Cerebral cortex (tissue), 2 donors: ENCODE measurements around a stretch of chr13.

DNA sequence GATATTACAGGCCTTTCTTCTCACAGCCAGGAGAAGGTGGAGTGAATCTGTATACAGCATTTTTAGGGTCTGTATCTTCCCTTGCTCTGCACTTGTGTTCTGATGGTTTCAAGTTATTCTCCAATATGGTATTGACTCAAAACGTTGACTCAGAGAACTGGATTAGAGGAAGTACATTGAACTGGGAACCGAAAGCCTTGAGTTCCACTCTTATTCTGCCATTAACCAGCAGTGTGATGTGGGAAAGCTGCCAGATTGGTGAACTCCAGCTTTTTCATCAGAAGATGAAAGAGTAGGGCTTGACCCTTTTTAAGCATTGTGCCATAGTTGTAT is 167.7 kb downstream of the SPRY2 start:
- PRO-cap, 2 experiments: no peak in any of the 2 experiments

DNA sequence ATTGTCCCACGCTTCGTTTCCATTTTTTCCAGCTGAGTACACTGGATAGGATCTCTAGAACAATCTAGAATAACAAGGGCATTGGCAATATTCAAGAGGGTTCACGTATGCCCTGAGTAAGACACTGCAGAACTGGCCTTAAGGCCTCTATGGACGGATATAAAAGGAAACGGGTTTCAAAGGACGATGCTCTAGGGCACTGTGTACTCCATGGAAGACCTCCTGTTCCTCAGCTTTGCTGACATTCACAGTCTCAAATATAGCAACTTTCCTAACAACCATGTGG is 37.8 kb downstream of the SPRY2 start:
- PRO-cap, 2 experiments: no peak in any of the 2 experiments

DNA sequence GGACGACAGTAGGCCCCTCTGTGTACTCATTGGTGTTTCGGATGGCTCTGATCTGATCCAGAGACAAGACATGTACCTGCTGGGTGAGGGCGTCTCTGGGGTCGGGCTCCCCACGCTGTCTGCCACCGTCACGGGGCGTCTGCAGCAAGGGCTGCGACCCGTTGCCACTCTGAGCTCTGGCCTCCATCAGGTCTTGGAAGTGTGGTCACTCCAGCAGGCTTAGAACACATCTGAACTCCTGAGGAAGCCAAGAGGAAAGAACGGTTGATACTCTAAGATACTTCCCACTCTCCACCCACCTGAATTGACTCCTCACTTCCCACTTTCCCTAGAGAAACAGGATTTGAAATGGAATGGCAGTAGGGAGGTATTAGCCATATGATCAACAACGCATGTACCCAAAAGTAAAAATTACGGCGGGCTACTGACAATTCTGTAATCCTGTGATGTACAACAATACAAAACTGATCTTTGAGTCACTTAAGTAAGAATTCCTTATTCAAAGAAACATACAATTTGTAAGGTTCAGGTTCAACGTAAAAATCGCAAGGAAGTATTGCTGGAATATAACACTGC is 3.3 kb downstream of the SPRY2 start:
- PRO-cap, 2 experiments: peak in 1 of 2 experiments; most common plus-strand start position 186 of the sequence (in 1); most common minus-strand start position 171 of the sequence (in 1)

- PRO-cap, 2 experiments: peak in 1 of 2 experiments; most common plus-strand start chr13:84944760 (in 1)
Measured at GRCh38 chr13:84944678-84944968, 854.6 kb downstream of the SLITRK6 start.

DNA sequence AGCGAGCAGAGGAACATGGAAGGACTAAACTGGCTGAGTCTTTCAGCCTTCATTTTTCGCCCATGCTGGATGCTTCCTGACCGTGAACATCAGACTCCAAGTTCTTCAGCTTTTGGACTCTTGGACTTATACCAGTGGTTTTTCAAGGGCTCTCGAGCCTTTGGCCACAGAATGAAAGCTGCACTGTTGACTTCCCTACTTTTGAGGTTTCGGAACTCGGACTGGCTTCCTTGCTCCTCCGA is 785.0 kb upstream of the SLITRK6 start:
- PRO-cap, 2 experiments: no peak in any of the 2 experiments

DNA sequence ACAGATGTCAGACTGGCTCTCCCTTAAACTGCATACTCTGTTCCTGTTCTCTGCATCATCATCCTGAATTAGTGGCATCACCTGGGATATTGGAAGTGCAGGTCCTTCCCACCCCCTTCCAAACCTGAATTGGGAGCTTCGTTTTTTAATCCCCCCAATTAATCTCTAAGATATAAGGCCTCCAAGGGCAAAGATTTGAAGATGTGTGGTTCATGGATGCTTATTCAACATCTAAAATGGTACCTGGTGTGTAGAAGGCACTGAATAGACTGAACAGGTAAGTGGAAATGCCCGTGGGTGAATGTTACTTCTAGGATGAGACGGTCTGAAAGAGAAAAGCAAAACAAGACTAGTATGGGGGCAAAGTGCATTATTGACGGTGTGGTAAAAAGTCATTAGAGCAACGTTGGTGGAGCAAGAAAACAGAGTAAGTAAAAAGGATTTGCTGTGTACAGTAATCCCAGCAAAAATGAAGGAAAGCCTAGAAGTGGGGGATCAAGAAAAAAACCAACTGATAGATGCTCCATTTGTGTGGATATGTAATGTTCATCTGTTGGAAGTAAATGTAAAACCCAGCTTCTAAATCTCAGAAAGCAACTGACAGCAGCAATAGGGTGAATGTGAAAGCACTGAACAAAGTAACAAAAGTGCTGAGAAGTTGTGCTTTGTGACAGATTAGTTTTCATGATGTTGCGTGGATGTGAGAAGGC is 41.2 kb upstream of the GPC5 start:
- PRO-cap, 2 experiments: no peak in any of the 2 experiments

DNA sequence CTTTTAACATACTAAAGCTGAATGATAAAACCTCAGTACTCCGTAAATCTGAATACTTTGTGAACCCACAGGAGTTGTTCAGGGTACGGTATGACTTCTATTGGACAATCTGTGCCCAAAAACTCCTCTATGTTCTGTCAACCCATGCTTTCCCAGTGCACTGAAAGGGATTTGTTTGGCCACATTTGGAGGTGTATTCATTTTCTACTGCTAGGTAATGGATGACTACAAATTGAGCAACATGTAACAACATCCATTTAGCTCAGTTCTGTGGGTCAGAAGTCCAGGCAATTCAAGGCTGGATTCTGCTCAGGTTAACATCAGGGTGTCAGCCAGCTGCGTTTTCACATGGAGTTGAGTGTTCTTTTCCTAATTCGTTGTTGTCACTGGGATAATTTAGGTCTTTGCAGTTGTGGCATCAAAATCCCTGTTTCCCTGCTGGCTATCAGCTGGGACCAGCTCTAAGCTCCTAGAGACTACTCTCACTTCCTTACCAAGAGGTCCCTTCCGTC is 25.6 kb upstream of the GPC5 start:
- PRO-cap, 2 experiments: no peak in any of the 2 experiments

DNA sequence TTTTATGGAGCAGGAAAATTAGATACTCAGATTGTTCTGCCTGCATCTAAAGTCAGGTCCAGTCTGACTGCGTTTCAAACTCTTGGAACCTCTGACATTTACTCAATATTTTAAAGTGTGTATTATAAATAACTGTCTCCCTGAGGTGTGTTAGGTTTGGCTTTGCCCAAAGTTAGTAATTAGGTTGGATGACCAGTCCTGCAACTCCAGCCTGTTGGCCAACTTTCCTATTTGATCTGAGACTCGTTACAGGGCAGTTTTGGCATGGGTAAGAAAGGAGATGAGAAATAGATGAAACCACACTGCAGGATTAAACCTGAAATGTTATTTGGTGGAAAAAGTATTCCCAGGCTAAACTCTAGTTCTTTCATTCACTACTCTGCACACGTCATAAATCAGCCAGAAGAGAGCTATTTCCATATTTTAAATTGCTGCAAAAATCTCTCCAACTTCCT is 357.1 kb downstream of the DCT start:
- PRO-cap, 2 experiments: no peak in any of the 2 experiments

GRCh38 chr13:94303279-94303523 is 176.3 kb downstream of the DCT start:
- PRO-cap, 2 experiments: no peak in any of the 2 experiments

DNA sequence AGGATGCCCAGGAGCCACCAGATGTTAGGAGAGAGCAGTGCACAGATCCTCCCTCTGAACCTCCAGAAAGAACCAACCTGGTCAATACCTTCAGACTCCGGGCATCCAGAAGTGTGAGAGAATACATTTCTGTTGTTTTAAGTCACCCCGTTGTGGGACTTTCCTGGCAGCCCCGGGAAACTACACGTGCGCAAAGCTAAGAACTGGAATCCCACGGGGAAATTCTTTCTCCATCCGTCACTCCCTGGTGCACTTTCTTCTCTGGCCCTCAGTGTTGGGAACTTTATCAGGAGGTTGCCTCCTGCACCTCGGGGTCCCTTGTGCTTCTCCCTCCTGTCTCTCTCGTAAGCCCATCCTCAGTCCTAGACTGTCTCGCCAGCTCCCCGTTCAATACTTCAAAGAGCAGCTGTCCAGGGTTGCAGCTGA is 137.0 kb downstream of the DCT start:
- PRO-cap, 2 experiments: no peak in any of the 2 experiments

DNA sequence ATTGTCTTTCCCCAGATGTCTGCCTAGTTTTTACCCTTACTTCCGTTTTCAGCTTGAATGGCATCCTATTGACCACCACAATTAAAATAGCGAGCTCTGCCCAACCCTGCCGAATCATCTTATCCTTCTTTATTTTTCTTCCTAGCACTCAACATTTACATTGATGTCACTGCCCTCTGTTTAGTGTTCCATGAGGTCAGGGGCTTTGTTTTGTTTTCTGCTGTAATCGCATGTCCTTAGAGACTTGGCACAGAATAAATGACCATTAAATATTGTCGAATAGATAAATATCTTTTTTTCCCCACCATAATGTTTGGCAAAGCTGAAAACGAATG is 1.4 kb upstream of the TGDS start:
- PRO-cap, 2 experiments: no peak in any of the 2 experiments

GRCh38 chr13:94860795-94861627 is 148.7 kb upstream of the SOX21 start:
- PRO-cap, 2 experiments: peak in 1 of 2 experiments; most common minus-strand start chr13:94861111 (in 1)

DNA sequence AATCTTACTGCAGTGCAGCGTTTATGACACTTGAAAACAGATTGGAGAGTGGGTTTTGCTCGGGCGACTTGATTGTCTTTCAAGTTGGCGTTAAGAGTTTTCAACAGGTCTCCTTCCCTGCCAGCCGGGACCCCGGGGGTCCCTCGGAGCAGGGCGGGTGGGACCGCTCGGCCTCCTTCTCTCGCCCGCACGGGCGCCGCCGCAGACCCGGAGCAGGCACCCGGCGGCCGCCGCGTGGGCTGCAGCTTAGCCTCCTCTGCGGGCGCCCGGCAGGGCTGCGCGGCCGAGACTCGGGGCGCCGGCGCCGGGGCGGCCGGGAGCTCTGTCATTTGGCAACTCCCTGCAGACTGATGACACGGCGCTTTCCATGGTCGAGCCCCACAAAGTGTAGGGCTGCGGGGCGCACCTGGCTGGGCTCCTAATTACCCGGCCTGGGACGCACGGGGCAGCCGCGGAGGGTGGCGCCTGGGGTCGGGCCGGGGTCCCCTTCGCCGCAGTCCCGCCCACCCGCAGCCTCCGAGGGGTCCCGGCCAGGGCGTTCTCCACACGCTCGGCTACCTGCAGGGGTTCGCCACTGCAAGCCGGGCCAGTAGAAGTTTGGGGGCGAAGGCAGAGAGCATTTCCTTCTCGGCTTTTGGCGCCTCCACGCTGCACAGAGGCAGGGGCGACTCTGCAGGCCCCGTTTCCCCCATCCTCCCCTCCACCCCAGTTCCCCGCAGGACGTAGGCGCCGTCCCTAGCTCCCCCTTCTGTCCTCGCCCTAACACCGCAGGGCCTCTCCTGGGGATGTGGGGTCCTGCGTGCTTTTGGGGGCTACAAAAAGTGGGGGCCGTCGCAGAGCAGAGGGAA is 255.4 kb upstream of the SOX21 start:
- PRO-cap, 2 experiments: peak in 1 of 2 experiments; most common plus-strand start position 335 of the sequence (in 1); most common minus-strand start position 258 of the sequence (in 1)

GRCh38 chr13:95530334-95530768 is 22.2 kb upstream of the CLDN10 start:
- PRO-cap, 2 experiments: no peak in any of the 2 experiments

DNA sequence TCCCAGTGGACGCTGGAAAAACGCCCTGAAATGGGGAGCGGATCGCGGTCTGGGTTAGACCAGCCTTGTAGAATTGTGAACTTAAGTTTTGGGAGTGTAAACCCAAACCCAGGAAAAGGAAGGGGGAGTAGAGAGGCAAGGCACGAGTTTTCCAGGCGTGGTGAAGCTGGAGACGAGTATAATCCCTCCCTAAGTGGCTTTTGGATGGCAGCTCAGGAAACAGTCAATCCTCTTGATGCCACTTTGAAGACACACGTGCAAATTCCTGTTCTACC is 1.9 kb downstream of the HS6ST3 start:
- PRO-cap, 2 experiments: no peak in any of the 2 experiments

DNA sequence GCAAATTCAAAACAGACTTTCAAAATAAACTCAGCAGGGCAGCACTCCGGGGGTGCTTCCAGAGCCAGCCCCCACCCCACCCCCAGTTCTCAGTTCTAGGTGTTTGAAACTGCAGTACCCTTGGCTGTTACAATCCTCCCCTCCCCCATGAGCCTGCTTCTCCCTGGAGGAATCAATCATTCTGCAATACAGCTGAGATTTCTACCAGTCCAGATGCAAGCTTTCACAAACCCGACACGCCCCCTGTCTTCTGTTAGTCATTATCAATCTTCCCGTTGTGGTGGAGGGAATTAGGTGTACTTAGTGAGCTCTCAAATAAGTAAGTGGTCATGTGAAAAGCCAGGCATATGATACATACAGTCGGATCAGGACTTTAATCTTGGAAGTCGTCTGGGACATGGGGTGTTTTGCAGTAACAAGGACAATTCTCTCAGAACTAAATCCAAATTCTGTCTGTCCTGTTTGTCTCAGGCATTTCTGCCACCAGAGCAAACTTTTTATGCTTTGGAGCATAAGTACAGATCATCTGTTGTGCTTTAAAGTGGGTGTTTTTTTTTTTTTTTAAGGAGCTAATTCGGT is 96.7 kb upstream of the MBNL2 start:
- PRO-cap, 2 experiments: no peak in any of the 2 experiments

GRCh38 chr13:97165772-97166381 is 56.3 kb upstream of the MBNL2 start:
- PRO-cap, 2 experiments: no peak in any of the 2 experiments

DNA sequence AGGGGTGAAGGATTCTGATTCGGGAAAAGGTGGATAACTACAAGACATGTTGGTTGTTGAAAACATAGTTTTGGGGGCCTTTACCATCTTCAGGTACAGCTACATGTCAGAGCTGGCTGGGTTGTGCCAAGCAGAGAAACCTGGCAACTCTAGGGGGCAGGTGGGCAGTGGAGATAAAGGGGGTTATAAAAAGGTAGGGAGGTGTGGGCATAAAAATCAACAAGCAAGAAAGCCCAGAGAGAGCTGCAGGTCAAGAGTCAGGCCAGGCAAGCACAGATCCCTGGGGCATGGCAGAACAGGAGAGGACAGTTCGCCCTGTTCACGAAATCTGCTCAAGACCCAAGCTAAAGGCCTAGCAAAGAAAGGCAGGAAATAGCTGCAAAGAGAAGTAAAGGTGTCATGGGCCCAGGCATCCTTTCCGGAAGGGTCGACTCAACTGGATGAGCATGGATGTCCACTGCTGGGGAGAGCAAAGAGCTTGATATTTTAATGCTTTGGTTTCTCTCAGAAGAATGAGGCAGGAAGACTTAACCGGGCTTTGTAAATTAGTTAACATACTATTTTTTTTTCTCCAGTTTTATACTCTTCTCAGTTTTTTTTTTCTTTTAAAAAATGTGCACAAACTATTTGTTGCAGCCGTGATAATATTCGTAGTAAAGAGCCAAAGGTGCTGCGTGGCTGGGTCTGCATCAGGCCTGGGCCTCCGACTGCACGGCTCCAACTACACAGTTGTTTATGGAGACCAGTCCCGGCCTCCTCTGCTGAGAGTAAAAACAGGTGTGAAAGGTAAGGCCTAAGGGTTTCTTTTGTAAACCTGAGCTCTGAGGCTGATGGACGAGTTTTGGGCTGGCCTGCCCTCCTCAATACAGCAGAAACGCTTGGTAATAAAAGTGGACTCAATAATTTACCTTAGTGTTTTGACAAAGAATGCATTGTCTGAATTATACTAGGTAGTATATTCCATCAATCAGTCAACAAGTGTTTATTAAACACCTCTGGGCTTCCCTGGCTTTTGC is 3.6 kb downstream of the MBNL2 start:
- PRO-cap, 2 experiments: no peak in any of the 2 experiments

DNA sequence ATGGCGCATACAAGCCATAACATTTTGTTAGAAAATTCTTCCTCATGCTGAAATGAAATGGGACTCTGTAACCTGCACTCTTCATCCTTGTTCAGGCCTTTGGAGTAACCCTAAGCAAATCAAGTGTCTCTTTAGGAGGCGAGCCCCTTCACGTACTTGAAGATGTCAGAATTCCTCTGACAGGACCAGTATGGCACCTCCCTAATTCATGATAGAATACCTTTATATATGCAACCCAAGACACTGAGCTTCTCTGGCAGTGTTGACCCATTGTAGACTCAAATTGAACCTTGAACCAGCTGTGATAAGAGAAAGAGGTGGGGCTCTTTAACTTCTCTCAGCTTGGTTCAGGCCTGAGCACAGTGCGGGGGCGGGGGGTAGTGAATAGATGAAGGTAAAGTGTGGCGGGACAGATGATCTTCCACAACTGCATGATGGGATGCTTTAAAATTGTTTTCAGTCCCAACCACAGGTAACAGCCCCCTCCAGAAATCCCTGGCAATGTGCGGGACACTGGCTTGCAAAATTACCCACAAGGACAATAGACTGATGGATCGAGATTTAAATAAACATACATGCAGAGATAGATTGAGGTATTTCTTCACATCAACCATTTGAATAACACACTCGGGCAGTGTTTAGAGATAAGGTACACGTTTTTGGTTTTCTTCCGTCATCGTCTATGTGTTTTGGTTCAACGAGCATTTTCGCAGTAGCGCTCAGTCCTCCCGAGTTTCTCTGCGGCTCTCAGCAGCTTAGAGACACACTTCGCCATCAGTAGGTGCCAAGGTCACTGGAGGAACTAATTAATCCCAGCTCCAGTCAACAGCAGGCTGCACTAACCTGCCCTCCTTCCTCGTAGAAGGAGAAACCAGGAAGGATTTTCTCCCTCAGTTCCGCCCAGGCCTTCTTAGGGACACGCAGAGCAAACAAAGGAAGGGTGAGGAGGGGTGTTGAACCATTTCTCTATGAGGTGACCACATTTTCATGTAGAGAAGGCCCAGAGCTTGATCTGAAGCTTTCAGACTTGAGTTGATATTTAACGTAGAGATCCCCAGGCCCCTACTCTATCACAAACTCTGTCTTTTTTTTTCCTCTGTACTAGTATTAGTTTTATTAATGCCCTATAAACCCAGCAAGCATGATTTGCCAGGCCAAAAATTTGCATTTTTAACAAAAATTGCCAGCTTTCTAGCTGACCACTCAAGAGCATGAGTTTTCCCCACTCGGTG is 12.4 kb downstream of the MBNL2 start:
- PRO-cap, 2 experiments: no peak in any of the 2 experiments

GRCh38 chr13:97256959-97257571 is 34.9 kb downstream of the MBNL2 start:
- PRO-cap, 2 experiments: no peak in any of the 2 experiments